Colonic mucosa (tissue), 1 donor: ENCODE data around the genes SDCCAG8 and AKT3.

- PRO-cap: no peak
Measured at GRCh38 chr1:236840024-236840687, 45.1 kb downstream of the MTR start.

DNA sequence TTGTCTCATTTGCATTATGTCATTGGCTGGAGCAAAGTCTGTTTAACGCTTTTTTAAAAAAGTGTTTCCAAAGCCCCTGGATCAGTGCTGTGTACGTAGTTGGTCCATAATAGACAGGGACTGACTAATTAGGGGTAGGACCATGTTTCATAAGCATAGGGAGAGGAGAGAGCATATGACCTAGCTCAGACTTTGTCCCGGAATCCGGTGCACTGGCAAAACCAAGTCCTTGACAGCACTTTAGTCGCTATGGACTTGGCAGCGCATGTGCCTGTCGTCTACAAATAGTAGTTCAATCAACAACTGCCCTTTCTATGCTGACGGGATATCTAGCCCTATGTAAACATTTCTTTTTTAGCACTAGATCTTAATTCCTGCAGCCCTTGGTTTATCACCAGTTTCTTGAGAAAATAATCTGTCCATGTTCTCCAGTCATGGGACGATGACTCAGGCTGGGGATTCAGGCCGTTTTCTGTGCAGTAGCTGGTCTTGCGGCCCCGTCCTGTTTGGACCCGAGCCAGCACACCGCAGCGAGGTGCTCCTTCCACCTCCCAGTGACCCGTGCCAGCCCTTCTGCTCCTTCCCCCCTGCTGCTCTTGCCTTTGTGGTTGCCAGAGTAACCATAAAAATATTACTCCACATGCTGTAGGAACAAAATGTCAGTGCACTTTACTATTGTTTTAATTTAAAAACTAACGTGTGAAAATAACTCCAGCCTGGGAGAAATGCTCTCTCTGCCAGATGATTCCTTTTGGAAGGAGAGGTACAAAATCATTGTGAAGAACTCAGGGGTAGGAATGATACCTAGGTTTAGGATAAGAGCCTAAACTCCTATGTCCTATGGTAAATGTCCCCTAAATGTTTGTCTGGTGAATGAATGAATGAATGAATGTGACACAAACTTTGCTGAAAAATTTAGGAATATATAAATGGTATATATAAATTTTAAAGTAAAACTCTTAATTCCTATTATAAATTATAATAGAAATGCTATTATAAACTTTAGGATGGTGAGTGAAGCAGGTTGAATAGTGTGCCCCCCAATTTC, 8.7 kb upstream of the MT1HL1 start:
- PRO-cap: no peak

DNA sequence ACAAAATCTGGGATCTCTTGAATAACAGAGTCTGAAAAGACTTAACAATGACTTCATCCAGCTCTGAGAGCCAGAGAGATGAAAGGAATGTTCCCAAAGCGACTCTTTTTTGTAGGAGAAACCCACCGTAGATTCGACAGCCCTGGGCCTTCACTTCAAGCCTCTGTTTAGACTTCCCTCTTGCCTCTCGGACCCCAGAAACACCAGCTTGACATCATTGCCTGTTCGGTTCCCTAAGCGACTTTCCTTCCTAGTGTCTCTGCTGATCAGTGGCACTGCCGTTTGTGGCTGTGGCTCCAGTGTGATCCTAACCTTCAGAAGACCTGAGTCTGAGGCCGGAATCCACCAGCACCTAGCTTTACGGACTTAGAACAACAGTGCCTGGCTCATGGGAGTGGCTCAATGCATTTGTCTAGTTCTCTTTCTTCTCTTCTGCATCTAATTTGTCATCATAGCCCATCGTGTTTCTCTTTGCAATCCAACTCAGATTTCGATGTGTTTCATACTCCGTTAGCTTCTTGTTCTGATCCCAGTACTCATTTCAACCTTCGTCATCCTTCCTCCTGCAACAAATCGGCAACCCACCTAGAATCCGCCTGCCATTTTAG, 6.0 kb downstream of the RYR2 start:
- PRO-cap: no peak

DNA sequence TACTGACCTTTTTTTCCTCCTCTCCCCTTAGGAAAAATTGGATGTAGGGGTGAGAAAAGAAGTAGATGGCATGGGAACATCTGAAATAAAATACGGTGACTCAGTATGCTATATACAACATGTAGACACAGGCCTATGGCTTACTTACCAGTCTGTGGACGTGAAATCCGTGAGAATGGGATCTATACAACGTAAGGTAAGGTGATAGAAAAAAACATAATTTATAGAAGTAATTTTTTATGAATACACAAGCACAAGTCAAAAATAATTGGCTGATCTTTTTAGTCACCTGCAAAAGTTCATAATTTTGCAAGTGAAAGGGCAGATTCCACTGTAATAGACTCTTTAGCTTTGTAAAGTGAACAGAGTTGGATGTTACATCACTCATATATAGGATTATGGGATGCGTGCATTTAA, 399.3 kb downstream of the RYR2 start:
- PRO-cap: no peak

DNA sequence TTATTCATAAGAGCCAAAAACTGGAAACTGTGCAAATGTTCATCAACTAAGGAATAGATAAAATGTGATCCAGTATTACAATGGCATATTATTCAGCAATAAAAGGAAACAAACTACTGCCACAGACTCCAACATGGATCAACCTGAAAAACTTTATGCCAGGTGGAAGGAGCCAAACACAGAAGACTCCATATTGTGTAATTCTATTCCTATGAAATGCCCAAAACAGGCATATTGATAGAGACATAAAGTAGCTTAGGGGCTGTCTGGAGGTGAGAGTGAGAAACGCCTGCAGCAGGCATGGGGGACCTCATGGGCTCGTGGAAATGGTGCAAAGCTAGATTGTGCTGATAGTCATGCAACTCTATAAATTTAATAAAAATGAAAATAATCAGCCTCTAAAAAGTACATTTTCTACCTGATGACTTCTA, 366.6 kb downstream of the ZP4 start:
- PRO-cap: no peak

DNA sequence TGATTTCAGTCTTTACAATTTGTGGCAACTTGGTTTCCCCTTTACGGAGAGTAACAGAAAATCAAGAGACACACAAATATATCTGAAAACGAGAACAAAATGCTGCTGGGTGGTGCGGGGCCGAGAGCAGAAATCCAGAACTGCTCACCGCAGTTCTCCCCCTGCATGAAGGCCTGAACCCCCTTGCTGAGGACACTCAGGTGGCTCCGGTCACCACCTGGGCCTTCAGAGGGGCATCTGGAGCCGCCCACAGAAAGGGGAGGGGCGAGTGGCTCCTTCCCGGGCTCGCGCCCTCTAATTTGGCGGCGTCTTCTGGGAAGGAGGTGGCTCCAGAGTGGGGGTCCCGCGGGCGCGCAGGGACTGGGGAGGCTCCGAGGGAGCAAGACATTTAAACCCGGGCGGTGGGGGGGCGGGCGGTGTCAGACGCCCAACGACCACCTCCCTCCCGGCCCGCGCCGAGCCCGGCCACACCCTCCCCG, 94.4 kb upstream of the FMN2 start:
- PRO-cap: no peak

DNA sequence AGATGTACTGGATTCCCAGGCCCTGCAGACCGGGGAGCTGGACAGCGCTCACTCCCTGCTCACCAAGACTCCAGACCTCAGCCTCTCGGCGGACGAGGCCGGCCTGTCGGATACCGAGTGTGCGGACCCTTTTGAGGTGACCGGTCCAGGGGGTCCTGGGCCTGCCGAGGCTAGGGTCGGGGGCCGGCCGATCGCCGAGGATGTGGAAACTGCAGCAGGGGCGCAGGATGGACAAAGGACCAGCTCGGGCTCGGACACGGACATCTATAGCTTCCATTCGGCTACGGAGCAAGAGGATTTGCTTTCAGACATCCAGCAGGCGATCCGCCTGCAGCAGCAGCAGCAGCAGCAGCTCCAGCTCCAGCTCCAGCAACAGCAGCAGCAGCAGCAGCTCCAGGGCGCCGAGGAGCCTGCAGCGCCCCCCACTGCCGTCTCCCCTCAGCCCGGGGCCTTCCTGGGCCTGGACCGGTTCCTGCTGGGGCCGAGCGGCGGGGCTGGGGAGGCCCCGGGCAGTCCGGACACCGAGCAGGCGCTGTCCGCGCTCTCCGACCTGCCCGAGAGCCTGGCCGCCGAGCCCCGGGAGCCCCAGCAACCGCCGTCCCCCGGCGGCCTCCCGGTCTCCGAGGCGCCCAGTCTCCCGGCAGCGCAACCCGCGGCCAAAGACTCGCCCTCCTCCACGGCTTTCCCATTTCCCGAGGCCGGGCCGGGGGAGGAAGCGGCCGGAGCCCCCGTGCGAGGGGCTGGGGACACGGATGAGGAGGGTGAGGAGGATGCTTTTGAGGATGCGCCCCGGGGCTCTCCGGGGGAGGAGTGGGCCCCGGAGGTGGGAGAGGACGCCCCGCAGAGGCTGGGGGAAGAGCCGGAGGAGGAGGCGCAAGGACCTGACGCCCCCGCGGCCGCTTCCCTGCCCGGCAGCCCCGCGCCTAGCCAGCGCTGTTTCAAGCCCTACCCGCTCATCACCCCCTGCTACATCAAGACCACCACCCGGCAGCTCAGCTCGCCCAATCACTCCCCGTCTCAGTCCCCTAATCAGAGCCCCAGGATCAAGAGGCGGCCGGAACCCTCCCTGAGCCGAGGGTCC, 1.1 kb downstream of the FMN2 start:
- PRO-cap: no peak

DNA sequence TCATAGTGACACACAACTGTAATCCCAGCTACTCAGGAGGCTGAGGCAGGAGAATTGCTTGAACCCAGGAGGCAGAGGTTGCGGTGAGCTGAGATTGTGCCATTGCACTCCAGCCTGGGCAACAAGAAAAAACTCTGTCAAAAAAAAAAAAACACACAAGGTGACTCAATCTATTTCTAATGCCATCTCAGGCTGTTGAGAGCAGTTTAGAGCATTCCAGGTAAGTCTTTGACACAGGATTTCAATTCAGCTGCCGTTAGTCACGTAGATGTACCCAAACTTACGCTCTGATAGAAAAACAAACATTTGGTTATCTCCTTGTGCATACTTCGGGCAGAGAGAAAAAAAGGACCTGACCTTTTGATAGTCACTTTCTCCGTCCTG, 15.4 kb downstream of the GREM2 start:
- PRO-cap: no peak

GRCh38 chr1:240603012-240603252, 9.0 kb downstream of the GREM2 start:
- PRO-cap: unidirectional peak, plus-strand start at chr1:240603102

DNA sequence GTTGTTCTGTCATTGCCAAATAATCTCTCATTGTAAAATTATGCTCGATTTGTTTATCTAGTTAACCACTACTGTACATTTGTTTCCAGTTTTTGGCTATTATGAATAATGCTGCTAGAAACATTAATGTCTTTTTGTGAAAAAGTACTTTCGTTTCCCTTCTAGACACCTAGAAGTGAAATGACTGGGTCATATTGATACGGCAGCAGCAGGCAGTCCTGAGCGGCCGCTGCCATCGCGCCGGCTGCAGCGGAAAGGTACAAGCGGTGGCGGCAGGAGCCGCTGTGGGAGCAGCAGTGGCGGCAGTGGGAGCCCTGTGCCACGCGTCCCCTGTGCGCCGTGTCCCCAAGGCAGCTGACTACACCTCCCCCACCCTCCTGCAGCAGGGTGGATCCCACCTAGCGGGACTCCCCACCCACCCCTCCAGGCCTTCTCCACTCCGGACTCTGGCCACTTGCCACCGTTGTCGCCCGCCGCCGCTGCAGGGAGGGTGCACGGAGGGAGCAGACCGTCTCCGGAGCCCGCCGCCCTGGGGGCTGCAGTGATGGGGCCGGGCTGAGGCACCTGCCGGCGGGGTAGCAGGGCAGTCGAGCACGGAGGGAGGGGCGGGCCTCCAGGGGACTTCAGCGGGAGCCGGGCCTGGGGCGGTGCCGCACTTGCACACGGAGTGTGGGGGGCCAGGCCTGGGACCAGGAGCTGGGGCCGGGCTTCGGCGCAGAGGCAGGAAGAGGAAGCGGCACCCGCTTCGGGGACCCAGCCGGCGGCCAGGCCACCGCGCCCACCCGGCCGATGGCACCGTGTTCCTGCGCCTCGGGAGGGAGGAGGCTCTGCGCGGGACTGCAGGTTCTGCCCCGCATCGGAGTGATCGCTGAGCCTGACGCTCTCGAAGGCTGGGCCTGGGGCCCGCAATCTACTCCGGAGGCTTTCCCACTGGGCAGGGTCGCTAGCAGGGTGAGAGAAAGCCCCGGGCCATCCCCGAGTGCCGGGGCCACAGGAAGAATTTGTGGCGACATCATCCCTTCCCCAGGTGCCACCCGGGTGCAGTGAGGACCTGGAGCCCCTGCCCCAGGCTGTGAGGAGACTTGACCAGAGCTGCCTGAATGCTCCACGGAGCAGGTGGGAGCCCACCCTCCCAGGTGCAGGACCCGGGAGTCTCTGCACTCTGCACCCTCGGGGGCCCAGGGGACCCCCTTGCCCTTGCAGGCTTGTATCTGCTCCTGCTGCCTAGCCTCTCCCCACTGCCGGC, 67.0 kb upstream of the RGS7 start:
- PRO-cap: no peak

GRCh38 chr1:241551570-241552720, 19.8 kb downstream of the KMO start:
- PRO-cap: bidirectional peak, plus-strand start at chr1:241551995, minus-strand start at chr1:241551856; unidirectional peak, minus-strand start at chr1:241552228

DNA sequence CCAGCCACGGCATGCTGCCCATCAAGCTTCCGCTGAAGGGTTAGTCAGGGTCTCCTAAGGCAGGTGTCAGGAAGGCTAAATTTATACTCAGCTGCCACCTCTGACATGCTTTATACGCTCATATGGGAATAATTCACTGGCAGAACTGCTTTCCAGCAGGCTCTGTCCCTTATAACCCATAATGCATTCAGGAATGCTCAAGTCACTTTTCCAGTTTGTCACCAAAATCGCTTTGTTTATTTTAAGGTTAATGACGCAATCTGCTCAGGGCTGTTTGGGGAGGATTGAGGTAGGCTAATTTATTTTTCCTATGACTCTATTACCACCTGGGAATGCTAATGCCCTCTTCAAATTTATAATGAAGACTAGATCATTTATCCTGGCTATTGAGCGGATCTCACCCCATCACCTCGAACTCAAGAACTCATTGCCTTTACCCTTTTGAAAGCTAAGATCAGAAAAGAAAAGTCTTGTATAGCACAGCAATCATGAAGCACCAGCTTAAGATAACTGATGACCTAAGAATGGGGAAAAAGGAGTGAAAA, 97.9 kb downstream of the WDR64 start:
- PRO-cap: no peak

DNA sequence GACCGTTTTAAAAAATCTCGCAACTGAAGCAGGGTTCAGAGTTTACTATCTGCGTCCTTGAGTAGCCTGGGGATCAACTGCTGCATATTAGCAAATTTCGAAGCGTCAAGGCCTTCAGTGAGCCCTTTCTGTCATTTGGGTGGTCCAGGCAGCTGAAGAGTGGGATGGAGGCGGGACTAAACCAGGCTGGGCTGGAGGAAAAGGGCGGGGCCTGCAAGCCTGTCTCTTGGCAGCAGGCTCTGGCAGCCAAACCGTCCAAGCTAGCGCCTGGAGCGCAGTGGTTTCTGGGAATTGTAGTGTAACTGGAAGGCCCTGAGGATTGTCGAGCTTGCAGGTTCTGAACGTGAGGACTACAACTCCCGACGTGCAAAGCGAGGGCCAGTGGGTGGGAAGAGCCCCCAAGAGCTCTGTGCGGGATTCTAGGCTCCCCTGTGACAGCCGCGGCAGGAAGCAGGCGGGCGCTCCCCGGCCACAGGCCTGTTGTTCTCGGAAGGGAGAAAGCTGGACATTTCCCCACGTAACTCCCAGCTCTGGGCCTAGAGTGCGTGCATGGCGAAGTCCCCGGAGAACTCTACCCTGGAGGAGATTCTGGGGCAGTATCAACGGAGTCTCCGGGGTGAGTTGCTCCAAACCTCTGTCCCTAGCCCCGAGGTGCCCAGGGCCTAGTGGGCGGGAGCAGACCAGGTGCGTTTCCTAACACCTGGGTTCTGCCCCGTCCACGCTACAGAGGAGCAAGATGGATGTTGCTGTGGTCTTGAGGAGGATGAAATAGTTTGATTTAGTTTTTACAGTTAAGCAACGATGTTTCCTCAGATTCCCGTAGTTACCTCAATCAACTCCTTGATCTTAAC, at the start of gene SDCCAG8:
SDCCAG8 (plus strand) TSS at position 417 of the 851 bp plus-strand sequence.
- PRO-cap: bidirectional peak, plus-strand start at position 432 of the sequence, minus-strand start at position 161 of the sequence

- PRO-cap: no peak
Measured at GRCh38 chr1:243316376-243317242, 60.8 kb downstream of the SDCCAG8 start.

GRCh38 chr1:243340919-243341411, 85.1 kb downstream of the SDCCAG8 start:
- PRO-cap: no peak

- PRO-cap: no peak
Measured at GRCh38 chr1:243483931-243484391, 228.1 kb downstream of the SDCCAG8 start.

DNA sequence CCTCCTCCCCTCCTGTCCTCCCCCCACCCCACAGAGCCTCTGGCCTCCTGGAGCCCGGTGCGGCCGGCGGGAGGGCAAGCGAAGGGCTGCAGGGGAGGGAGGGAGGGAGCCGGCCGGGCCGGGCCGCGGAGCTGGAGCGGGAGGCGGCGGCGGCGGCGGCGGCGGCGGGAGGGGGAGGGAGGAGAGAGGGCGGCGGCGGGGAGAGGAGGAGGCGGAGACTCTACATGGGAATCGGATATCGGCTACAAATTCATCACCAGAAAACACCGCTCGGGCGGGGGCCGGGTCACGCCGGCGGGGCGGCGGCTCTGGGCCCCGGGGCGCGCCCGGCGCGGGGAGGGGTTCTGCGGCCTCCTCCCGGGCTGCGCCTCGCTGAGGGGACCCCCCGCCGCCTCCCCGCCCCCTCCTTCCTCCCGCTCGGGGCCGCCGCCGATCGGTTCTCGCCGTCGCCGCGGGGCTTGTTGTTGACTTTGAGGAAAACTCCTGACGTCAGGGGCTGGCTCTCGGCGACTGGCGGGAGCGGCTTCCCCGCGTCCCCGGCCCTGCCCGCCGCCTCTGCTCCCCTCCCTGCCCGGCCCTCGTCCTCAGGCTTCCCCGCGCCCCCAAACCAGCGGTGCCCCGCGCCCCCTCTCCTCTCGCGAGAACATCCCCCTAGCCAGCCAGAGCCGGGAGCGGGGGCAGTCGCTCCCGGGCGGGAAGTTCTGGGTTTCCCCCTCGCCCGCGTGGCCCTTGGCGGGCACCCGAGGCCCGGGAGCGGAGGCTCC, at the start of gene AKT3:
AKT3 (minus strand) TSS at position 90 of the 764 bp plus-strand sequence.
- PRO-cap: bidirectional peak, plus-strand start at position 266 of the sequence, minus-strand start at position 145 of the sequence; bidirectional peak, plus-strand start at position 662 of the sequence, minus-strand start at position 557 of the sequence

DNA sequence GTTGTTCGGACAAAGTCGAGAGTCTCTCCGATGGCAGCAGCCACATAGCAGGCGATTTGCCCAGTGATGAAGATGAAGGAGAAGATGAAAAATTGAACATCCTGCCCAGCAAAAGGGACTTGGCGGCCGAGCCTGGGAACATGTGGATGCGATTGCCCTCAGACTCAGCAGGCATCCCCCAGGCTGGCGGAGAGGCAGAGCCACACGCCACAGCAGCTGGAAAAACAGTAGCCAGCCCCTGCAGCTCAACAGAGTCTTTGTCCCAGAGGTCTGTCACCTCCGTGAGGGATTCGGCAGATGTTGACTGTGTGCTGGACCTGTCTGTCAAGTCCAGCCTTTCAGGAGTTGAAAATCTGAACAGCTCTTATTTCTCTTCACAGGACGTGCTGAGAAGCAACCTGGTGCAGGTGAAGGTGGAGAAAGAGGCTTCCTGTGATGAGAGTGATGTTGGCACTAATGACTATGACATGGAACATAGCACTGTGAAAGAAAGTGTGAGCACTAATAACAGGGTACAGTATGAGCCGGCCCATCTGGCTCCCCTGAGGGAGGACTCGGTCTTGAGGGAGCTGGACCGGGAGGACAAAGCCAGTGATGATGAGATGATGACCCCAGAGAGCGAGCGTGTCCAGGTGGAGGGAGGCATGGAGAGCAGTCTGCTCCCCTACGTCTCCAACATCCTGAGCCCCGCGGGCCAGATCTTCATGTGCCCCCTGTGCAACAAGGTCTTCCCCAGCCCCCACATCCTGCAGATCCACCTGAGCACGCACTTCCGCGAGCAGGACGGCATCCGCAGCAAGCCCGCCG, 3.3 kb downstream of the ZBTB18 start:
- PRO-cap: no peak

DNA sequence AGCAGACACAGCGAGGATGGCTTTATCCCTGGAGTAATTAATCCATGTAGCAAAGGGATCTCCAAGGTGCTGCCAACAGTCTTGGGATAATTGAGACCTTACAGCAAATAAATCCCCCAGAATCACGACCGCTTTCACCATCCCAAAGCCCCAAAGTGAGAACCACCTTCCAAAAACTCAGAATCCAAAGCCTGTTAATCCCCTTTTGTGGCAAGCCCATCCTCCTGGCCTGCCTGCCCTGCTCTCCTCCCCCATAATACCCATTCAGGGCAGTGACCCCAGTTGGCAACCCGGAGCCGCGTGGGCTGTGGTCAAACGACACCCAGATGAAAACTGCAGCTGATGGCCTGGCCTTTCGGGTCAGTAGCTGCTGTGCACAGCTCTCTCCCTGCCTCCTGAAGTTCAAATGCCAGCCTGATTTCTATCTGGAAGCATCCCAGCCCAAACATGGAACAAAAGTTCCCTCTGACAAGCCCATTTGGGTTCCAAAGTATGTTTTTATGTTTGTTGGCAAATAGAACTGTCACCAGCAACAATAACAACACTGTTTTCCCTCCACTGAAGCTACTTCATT, 80.1 kb upstream of the C1orf100 start:
- PRO-cap: no peak

DNA sequence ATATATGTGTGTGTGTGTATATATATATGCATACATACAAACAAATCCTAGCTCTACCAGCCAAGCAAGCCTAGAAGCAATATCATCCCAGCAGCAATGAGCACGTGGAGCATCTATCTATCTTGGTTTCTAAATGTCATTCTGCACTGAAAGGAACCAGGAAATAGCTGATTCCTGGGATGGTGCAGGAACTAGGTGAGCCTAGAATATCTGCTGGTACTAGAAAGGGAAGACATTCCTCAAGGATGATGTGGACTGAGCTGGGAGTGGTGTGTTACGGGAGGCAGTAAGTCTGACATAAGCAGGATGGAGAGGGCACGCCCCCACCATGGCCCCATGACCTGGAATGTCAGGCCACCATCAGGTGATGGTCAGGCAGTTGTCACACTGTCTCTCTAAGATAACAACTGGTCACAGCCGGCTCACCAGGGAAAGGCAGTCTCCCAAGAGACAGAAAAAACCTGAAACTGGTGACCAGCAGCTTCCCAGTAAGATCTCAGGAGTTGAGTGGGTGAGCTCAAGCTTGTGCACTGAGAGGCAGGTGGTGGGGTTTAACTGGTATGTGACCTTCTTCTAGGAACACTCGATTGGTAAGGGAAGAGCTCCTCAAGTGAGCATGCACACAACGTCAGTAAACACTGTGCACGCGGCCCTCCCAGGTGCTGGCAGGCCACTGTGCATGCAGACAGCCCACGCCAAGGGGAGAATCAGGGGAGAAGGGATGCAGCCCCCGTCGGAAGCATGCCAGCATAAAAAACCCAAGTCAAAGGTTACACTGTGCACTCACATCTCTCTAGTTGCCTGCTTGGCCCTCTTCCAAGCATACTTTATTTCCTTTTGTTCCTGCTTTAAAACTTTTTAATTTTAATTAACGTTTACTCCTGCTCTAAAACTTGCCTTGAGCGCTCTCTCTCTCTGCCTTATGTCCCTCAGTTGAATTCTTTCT, 49.4 kb upstream of the C1orf100 start:
- PRO-cap: no peak